Sciatic nerve (tissue), 1 donor: ENCODE results near the gene SNTA1.

DNA sequence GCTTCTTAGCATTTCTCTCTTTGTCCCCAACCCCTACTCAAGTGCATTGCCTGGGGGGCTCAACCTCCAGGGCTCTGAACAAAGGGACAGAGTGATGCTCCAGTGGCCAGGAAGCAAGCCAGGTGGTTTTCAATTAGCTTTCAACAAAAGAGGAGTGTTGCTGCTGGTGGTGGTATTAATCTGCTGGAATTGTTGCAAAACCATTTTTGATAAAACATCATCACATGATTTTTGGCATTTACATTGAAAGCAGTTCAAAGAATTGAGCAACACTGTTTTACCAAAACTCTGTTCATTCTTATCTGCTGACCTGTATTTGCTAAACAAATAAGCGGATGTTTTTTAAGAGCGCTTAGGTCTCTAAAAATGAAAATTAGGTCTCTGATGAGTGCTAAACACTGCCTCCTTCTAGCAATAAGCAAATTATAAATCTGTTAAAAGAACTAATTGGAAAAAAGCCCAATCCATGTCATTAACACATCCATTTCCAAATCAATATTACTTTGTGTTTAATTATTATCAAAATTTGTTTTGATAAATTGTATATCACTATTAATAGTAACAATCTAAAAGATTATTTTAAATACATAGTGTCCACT is 40.2 kb upstream of the BPIFA2 start:
- PRO-cap: no peak

DNA sequence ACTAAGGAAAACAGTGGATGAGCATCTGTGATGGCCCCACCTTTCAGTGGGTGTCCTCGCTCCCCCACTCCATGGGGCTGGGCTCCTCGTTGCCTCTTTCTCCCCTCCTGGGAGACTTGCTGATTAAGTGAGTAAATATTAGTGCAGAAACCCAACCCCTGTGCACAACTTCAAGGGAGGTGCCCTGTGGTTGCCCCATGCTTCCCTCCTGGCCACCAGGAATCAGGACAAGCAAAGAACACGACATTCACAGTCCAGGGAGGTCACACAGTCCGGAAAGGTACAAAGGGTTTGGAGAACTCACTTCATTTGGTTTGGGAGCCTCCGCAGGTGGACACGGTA is 9.7 kb upstream of the BPIFB1 start:
- PRO-cap: no peak

DNA sequence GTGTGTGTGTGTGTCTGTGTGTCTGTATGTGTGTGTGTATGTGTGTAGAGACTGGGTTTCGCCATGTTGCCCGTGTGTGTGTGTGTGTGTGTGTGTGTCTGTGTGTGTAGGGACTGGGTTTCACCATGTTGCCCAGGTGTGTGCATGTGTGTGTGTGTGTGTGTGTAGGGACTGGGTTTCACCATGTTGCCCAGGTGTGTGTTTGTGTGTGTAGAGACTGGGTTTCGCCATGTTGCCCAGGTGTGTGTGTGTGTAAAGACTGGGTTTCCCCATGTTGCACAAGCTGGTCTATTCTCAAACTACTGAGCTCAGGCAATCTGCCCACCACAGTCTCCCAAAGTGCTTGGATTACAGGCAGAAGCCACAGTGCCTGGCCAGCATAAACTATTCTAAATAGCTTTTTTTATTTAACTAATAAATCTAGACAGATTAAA is 28.2 kb downstream of the CDK5RAP1 start:
- PRO-cap: no peak

DNA sequence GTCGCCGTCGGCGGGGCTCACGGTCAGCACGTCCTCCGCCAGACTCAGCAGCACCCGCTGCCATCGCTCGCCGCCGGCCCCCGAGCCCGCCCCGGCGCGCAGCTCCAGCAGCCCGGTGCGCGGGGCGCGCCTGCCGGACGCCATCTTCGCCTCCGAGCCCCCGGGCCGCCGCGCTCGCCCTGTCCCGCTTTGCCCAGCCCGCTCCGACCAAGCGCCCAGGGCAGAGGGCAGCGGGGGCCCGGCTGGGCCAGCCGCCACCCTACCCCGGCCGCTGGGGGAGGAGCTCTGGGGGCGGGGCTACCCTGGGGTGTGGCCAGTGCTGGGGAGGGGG is at the start of gene SNTA1:
Gene SNTA1, minus strand, starts transcription at position 287 of the 331 bp plus-strand sequence.
- PRO-cap: bidirectional peak, plus-strand start outside the sequence, minus-strand start at position 181 of the sequence

DNA sequence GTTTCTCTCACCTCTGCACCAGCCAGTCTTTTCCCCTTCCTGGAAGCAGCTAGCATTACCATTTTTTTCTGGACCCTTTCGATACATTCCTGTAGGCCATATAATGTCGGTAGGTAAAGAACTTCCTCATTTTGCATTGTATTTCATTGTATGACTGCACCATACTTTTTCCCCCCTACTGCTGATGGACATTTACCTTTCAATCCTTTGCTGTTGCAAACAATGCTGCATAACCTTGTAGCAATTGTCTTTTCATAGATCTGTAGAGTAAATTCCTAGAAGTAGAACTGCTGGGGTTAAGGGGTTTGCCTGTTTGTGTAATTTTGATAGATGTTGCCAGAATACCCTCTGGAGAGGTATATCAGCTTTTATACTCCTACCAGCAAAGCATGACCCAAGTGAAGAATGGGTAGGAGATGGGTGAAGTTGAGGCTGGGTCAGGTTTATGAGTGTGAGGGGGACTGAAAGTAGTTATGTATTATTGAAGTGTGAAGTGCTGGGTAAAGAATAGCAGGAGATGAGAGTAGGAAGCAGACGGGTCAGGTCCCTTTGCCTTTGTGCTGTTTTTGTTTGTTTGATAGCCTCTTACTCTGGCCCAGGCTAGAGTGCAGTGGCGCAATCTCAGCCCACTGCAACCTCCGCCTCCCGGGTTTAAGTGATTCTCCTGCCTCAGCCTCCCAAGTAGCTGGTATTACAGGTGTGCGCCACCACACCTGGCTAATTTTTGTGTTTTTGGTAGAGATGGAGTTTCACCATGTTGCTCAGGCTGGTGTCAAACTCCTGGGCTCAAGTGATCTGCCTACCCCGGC is 17.8 kb downstream of the CBFA2T2 start:
- PRO-cap: no peak

DNA sequence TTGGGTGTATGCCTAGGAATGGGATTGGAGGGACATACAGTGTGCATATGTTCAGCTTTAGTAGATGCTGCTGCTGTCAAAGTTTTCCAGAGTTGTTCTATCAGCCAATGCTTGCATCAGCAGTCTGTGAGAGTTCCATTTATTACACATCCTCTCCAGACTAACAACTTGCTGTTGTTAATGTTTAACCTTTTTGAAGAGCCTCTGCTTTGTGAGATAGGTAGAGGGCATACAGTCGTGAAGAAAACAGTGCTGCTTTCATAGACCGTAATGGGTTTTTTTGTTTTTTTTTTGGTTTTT is 23.1 kb downstream of the CBFA2T2 start:
- PRO-cap: no peak

GRCh38 chr20:33624304-33625137 is 37.6 kb upstream of the C20orf144 start:
- PRO-cap: no peak

DNA sequence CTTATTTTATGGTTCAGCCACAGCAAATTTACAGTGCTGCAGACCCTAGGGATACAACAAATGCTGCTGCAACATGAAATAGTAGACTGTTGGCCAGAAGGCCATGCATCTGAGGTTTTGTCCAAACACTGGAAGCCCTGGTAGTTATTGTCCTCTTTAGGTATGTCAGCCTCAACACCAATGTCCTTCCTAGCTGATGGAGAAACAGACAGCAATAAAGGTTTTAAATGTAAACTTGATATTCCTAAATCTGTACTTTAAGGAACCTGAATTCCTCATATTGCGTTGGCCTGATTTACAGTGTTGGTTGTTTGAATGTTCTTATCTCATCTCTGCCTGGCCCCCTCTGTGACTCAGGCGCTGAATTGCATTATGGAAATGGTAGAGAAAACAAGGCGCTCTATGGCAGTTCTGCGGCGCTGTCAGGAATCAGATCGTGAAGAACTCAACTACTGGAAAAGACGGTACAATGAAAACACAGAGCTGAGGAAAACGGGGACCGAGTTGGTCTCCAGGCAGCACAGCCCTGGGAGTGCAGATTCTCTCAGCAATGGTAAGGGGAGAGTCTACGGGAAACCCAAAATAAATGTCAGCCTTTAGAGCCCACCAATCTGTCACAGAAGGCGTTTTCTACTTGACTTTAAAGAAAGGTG is 32.6 kb upstream of the C20orf144 start:
- PRO-cap: no peak

DNA sequence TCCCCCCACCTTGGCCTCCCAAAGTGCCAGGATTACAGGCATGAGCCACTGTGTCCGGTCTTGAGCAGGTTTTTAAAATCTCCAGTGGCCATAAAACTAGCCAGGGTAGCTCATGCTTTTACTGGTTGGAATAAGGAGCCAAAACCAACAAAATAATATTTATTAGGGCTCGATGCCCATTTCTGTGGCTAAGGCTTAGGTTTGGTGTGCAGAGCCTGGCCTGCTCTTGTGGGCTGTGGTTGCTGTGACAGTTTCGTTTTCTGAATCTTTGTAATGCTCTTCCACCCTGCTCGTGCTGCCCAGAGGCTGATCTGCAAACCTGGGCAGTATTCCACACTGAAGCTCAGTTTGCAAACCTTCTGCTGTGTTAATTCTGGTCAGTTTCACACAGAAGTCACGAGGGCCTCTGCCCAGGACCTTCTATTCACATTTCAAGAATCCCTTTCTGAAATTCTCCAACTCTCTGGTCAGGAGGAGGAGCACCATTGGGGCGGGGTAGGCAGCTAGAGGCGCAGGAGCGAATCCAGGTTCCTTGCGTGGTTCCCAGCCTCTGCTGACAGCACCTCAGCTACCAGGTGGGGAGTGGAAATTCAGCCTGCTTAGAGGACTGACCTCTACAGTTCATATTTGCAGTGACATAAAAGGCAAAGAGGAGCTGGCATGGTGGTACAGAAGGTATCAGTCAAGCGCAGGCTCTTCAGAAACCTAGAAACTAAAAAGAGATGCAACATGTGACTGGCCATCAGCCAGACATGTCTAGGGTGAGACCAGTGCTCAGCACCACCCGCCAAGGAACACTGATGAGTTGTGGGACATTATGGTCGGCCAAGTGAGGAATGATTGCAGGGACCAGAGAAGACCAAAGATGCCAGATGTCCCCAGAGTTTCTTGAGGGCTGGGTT is 14.4 kb upstream of the C20orf144 start:
- PRO-cap: no peak

DNA sequence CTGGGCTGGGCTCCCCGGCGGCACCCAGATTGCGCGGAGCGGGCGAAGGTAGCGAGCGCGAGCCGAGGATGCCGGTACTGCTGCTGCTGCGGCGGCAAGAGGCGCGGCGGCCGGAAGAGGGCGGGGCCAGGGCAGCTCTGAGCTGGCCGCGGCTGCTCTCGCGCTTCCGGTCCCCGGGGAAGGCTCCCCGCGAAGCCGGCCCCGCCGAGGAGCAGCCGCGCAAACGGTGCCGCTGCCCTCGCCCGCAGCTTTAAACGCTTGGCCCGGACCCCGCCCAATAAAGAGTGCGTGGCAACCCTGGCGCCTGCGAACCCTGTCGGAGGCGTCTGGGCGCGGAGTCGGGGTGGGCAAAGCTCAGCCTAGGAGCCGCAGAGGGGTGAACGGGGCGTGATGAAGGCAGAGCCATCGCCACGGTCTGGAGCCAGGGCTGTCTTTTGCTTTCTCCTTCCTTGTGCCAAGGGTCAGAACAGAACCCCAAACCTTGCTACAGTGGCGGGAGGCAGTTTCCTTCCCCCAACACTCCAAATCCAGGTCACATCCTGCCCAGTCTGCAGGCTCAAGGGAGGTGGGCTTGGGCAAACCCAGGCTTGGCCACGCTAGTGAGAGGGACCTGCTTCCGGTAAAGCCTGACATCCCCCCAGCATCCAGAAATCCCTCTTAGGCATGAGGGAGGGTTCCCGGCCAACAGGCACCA is 1.6 kb downstream of the C20orf144 start:
- PRO-cap: bidirectional peak, plus-strand start at position 168 of the sequence, minus-strand start at position 70 of the sequence

GRCh38 chr20:33796544-33797460 is 14.3 kb upstream of the CHMP4B start:
- PRO-cap: no peak

- PRO-cap: bidirectional peak, plus-strand start at chr20:33812416, minus-strand start at chr20:33812319
Measured at GRCh38 chr20:33811799-33812893, 998 bp downstream of the CHMP4B start.

DNA sequence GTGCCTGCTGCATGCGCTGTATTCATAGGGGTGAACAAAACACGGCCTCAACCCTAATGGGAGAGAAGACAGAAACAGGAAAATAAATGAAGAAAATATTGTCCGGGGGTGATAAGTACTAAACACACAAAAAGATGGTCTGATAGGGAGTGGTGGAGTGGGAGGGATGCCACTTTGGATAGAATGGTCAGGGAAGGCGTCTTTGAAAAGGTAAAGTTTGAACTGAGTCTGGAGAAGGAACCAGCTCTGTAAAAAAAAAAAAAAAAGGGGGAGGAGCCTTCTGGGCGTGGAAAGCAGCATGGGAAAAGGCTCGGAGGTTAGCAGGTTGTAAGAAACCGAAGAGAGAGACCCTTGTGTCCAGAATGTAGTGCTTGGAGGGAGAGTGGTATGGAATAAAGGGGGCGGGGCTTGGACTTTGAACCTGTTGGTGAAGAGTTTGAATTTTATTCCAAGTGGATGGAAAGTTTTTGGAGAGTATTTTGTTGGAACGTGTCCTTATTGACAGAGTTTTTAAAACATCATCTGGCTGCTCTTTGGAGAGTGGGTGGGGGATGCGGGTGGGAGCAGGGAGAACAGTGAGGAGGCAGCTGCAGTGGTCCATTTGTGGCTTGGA is 1.9 kb downstream of the CHMP4B start:
- PRO-cap: no peak

- PRO-cap: no peak
Measured at GRCh38 chr20:33825336-33825875, 14.3 kb downstream of the CHMP4B start.

DNA sequence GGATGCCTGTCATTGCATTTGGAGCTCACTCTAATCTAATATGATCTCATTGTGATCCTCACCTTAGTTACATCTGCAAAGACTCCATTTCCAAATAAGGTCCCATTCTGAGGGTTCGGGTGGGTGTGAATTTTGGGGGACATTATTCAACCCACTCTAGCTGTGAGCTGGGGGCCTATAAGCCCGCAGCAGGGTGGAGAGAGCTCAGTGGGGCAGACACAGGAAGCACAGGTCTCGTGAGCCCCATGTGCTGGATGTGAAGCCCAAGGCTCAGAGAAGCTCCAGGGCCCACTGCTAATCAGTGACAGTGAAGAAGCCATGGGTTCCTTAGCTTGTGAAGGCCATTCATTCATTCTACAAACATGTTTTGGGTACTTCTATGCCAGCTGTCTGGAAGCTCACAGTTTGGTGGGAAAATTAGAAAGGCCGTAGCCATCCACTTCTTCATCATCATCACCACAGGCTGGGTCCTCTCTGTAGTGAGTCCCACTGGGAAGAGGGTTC is 47.5 kb downstream of the CHMP4B start:
- PRO-cap: no peak

DNA sequence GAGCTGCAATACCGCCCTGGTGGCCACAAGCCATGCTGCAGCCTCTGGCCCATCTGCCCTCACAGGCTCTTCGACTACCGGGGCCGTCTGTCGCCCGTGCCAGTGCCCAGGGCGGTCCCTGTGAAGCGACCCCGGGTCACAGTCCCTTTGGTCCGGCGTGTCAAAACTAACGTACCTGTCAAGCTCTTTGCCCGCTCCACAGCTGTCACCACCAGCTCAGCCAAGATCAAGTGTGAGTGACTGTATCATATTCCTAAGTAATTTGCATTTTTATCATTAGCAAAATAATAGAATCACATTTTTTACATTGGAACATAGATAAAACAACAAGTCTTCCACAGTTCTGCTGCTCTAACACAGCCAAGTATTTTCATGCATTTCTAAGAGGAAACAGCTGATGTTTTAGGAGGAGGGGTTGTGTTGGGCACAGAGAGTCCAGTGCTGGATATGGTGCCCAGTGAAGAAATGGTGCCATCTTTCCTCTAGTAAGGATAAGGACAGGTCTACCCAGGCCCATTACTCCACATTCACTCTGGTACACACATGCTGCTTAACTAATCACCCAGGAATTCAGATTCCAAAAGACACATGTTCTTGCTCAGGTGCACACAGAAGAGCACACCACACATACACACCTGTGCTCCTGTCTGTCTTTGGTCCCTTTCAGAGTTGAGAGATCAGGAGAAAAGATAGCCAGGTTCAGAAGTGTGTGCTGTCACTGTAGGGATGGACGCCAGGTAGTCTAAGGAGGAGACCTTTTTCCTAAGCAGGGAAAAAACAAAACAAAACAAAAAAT is 36.0 kb downstream of the EIF2S2 start:
- PRO-cap: no peak

DNA sequence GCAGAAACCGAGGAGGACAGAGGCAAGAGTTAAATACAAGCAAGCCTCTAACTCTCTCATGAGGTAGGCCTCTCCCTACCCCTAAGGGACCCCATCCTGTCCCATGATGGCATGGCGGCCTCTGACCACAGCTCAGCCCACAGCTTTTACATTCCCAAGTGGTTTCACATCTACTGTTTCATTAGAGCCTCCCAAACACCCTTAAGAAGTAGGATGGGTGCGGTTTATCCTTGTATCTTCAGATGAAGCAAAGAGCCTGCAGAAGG is 20.5 kb downstream of the AHCY start:
- PRO-cap: no peak

DNA sequence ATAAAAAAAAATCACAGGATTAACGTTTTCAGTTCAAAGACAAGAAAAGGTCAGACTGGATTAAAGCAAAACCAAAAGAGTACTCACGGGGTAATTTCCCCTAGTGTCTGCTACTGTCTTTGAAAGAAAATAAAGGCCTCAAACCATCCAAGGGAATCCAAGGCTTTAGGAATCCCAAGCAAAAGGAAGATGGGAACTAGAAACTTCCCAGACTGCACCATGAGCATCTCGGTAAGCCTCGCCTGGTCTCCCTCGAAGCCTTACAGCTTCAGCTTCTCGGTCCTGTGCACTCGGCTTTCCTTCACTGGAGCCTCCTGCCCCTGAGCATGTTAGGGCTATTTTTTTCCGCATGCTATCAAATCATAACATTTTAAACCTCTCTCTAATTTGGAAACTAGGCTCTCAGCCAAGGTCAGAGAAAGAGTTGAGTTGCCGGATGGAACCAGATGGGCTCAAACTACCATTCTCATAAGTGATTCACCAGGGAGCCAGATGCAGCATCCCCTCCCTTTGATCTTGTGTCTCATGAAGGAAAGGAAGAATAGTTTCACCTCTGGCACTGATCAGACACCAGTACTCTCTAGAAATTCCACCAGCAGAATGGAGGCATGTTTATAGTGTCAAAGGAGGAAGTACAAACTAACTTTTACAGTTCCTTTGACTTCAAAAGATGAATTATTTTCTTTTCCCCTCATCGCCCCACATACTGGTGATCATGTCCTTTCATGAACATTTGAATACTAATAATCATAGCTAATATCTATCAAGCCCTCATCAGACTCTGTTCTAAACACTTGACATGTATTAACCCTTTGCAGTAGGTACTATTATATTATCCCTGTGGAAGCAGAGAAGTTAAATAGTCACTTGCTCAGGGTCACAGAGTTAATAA is 46.5 kb downstream of the MAP1LC3A start:
- PRO-cap: no peak

GRCh38 chr20:34715359-34715702 is 11.2 kb downstream of the TP53INP2 start:
- PRO-cap: no peak

DNA sequence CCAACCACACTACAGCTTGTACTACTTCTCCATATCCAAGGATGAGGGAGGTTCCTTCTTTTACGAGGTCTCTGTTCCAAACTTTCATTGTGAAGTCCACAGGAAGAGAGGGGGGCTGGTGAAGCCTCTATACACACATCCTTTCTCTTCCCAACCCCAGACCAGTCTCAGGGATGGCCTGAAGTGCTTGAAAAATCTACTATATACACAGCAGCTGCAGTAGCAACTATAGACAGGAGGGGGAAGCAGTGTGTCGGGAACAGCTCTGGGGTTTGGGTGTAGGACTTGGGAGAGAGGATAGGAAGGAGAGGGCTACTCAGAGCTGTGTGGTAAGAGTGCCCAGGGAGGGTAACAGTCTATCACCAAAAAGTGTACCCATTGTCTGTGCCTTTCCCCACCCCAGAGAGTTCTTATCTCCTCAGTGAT is 1.3 kb upstream of the GGT7 start:
- PRO-cap: no peak